Glomerular endothelial cell (primary cell): ENCODE measurements around the gene TXNDC15.

- RAMPAGE, long total RNA = no peak
Observed at GRCh38 chr5:134858887-134859659, 13.3 kb downstream of the C5orf24 start.

DNA sequence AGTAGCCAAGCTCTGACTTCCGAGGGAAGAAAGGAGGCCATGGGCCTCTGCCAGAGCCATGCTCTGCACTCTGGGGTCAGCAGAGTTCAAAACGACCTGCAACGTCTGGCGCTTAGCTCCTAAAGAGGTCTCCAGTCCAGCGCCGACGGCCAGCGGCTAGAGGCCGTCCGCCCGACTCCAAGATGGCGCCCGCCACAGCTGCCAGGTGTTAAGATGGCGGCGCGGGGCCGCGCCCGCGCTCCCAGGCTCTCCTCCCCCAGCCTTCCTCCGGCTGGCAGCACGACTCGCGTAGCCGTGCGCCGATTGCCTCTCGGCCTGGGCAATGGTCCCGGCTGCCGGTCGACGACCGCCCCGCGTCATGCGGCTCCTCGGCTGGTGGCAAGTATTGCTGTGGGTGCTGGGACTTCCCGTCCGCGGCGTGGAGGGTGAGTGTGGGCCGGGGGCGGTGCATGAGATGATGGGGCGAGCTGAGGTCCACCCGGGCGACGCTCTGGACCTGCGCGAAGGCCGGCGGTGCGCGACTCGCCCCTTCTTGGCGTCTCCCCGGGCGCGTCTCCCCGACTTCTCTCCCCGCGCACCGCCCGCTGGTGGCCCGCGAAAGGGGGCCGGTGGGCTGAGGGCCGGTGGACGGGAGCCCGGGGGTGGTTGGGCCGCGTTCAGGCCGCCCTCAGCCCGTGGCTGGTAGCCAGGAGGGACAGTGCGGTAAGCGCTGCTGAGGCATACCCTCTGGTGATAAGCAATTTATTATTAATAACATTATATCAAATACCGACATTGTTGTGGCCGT is at the start of gene TXNDC15:
Gene TXNDC15 (plus strand): TSS at position 266 of the 787 bp plus-strand sequence.
- RAMPAGE, long total RNA = start-site peak on the plus strand centred at position 279 of the sequence, 70 bp wide, 226 and 405 reads in 2 replicates

DNA sequence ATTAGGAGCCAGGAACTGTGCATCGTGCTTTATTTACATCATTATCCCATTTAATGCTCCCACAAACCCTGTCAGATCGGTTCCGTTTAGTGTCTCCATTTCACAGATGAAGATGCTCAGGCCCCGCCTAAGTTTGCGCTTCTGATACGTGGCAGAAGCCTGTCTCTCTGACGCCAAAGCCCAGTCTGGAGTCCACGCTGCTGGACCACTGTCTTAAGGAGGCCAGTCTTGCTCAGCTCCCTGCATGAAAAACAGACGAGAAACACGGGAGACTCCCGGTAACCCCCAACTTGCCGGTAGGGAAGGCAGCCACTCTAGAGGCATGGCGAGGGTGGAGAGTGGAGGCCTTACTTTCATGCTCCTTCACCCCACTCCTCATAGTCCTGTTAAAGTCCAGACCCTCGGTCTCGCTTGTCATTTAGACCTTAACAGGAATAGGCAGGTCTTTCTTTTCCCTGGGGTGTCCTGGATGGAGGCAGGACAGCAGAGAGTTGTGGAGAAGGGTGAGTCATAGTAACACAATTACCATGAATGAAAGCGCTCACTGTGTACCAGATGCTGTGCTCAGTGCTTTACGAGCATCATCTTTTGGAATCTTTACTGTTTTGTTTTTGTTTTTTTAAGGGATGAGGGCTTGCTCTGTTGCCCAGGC is 848 bp downstream of the TXNDC15 start:
- RAMPAGE, long total RNA = no peak

DNA sequence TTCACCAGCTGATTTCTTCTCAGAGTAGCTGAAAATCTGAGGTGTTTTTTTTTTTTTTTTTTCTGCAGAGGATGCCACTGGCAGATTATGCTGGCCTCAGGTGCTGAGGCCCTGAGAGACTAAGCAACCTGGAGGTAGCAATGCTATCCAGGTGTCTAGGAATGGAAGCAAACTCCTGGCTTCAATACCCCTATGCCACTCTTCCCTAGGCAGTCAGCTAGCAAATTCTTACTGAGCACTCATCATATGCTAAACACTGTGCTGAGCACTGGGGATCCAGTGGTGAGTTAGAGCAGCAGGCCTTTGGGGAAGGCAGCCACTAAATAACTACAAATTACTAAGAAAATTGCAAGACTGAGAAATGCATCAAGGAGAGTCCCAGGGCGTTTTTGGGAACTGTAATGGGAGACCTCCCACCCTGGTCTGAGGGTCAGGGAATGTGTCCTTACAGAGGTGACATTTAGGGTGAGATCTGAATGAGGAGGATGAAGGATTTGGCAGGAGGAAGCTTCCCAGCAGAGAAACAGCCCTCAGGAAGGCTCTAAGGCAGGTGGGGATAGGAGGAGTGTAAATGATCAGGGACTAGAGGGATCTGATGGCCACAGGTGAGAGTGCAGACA is 2.6 kb downstream of the TXNDC15 start:
- RAMPAGE, long total RNA = no peak

DNA sequence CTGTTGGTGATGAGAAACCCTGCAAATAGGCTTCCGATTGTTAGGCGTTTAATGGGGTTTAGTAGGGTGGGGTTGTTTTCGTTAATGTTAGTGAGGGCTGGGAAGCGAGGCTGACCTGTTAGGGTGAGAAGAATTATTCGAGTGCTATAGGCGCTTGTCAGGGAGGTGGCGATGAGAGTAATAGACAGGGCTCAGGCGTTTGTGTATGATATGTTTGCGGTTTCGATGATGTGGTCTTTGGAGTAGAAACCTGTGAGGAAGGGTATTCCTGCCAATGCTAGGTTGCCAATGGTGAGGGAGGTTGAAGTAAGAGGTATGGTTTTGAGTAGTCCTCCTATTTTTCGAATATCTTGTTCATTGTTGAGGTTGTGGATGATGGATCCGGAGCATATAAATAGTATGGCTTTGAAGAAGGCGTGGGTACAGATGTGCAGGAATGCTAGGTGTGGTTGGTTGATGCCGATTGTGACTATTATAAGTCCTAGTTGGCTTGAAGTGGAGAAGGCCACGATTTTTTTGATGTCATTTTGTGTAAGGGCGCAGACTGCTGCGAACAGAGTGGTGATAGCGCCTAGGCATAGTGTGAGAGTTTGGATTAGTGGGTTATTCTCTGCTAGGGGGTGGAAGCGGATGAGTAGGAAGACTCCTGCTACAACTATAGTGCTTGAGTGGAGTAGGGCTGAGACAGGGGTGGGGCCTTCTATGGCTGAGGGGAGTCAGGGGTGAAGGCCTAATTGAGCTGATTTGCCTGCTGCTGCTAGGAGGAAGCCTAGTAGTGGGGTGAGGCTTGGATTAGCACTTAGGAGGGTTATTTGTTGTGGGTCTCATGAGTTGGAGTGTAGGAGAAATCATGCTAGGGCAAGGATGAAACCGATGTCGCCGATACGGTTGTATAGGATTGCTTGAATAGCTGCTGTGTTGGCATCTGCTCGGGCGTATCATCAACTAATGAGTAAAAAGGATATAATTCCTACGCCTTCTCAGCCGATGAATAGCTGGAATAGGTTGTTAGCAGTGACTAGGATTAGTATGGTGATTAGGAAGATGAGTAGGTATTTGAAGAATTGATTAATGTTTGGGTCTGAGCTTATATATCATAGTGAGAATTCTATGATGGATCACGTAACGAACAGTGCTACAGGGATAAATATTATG is 20.5 kb downstream of the PCBD2 start:
- RAMPAGE, long total RNA = no peak

DNA sequence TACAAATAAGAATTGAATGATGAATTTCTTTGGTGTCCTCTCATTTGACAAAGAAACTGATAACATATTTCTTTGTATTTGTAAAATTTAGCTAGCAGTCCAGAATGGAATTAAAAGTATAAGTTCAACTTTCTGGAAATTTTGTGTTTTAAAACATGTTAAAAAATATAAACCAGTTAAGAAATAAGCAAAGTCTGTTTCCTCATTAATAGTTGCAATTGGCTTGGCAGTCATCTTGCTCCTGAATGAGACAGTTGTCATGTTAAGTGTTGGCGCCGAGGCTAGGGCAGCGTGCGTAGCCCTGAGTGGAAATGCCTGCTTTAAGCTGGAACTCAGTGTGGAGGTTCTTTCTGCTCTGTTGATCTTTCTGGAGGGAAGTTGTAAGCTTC is 30.6 kb downstream of the PCBD2 start:
- RAMPAGE, long total RNA = no peak

DNA sequence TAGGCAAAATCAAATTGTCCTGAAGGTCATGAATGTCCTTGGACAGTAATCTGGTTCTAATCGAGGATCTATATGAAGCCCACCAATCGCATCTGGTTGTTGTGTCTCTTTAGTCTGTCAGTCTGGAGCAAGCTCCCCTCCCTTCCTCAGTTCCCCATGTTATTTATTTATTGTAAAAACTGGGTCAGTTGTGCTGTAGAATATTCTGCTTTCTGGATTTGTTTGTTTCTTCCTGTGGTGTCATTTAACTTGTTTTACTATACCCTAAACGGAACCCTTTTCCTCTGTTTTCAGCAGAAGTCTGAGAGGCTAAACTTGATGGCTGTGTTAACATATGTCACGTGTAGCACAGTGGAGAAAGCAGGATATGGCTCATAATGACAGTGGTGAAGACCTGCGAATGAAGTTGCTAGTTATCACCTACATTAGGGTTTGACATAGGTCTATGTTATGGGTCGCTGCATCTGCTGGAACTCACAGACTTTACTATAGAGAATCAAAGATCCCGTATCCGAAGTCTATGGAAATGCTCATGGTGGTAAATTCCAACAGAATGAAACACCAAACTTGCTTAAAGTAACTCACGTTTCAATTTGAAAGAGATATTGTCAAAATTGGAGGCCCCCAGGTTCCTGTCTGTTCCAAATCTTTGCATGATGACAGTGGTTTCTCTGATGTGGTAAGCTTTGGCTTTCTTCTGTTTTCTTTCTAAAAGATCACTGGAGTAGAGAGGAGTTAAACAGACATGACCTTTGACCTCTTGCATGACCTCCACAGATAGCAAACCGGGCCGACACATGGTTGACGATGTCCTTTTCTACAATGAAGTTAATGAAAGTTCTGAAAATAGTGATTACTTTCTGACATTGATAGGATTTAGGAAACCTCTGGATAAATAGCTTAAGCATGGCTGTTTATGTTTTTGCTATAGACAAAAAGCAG is 3.3 kb upstream of the CATSPER3 start:
- RAMPAGE, long total RNA = no peak

DNA sequence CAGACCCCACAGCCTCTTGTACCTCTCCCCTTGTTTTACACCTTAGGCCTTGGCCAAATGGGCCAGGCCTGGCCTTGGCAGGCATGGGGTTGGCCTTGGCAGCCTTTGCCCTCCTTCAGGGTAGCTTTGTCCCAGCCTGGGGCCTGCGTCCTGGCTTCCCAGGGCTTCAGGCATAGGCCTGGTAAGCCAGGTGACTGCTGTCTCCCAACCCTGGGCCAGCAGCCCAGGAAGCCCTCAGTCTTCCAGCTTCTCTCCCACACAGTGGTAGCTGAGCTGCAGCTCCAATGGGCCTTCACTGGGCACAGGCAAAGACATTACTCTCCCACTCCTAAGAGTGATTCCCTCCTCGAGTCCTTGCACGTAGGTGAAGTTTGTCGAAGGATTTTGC is 1.0 kb upstream of the PITX1 start:
- RAMPAGE, long total RNA = no peak

DNA sequence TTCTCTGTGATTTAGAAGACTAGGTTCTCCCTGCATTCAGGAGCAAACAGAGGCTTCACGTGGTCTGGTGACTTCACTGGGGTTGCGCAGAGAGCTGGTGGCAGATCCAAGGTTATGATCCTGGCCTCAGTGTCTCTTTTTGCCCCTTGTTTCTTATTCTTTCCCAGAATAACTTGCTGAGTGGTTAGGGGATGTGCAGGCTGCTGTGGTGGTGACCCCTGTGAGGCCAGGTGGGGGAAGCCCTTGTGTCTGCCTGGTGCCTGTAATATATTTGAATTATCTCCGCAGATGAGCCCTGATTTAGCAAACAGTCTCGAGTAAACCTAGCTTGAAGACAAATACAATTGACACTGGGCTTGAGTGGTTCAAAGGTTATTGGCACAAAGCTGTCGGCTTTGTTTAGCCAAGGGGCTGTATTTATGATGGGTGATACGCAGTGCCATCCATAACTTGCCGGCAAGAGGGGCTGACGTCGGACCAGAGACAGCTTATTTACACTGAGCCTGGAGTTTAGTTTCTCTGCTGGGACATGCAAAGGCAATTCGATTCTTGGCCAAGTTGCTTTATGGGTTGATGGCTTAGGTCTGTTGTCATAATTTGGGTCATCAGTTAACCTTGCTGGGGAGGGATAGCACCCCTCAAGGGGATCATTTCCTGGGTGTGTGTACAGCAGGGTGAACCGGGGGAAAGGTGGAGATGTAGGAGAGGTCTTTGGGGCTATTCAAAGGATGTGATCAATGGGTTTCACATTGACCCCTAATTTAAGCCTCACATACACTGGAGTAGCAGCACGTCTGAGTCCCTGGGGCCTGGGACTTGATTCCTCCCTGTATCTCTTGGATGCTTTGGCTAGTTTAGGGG is 20.0 kb upstream of the PITX1 start:
- RAMPAGE, long total RNA = no peak

- RAMPAGE, long total RNA = no peak
Observed at GRCh38 chr5:135134925-135135376, 100.9 kb upstream of the PITX1 start.

- RAMPAGE, long total RNA = no peak
Observed at GRCh38 chr5:135359997-135360999, 38.7 kb downstream of the MACROH2A1 start.

- RAMPAGE, long total RNA = no peak
Observed at GRCh38 chr5:135376428-135377062, 22.5 kb downstream of the MACROH2A1 start.

- RAMPAGE, long total RNA = no peak
Observed at GRCh38 chr5:135433529-135434053, 13.6 kb downstream of the DCANP1 start.

DNA sequence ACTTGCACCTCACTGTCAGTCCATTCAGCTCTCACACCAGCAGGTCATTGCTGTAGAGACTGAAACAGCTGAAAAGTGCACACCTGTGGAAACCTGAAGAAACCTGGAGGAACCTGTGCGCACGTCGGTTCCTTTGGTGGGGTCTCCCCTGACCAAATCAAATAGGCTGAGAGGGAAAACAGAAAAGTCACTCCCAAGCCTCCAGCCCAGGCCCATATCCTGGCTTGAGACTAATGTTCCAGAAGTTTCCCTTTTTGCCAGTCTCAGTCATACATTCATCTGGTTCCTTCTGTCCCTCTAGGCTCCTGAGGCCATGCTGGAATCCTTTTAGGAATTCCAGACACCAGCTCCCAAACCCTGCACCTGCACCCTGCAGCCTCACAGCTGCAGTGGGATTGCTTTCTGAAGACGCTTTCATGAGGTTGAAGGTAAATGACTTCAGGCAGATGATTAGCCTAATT is 24.2 kb upstream of the CXCL14 start:
- RAMPAGE, long total RNA = no peak

GRCh38 chr5:135951522-135952244 is 3.1 kb downstream of the LECT2 start:
- RAMPAGE, long total RNA = no peak

- RAMPAGE, long total RNA = no peak
Observed at GRCh38 chr5:135953715-135954266, 992 bp downstream of the LECT2 start.

DNA sequence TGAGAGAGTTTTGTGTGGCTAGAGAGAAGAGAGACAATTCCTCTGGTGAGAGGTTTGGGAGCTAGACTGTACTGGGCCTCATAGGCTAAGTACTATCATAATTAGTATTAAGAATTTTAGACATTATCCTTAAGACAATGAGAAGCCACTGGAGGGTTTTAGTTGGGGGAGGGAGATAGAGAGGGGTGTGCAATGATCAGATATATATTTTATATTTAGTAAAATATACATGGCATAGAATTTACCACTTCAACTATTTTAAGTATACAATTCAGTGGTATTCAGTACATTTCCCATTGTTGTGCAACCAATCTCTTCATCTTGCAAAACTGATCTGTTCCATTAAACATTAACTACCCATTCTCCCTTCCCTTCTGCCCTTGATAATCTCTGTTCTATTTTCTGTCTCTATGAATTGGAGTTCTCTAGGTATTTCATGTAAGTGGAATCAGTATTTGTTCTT is 38.5 kb downstream of the TGFBI start:
- RAMPAGE, long total RNA = no peak

- RAMPAGE, long total RNA = no peak
Observed at GRCh38 chr5:136132976-136134154, 720 bp downstream of the SMAD5 start.

DNA sequence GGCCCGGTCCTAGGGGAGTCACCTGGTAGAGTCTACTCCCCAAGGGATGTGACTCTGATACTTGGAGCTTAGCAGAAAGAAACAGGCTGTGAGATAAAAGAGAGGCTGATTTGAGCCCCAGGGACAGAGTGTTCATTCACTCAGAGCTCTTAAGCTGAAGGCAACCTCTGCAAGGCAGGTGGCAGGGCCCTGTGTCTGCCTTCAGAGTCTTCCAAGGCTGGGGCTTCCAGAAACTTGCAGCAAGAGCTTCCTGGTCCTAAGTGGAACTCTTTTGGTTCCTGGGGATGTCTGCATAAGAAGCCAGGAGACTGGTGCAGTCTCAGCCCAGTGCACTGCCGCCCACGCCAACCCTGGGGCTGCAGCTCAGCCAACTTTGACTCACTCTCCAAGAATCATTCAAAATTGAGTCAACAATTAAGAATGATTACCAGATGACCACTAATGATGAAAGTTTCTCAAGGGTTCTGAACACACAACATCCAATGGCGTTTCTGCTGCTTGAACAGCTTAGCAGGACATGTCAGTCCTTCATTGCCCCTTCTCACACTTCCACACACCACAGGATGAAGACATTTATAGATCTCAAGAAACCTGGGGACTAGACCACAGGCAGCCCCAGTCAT is 356.5 kb downstream of the SPOCK1 start:
- RAMPAGE, long total RNA = no peak

- RAMPAGE, long total RNA = no peak
Observed at GRCh38 chr5:137143141-137143657, 355.9 kb downstream of the SPOCK1 start.